Daoy (cell line): ENCODE measurements around a stretch of chr13.

- RAMPAGE, long total RNA, result no peak
These were observed 37.0 kb upstream of the FLT1 start for GRCh38 chr13:28531939-28532363.

GRCh38 chr13:28710049-28710812 is 8.5 kb downstream of the SLC46A3 start:
- RAMPAGE, long total RNA, result no peak

GRCh38 chr13:29136328-29136920 is 316.3 kb downstream of the MTUS2 start:
- RAMPAGE, long total RNA, result no peak

GRCh38 chr13:29519996-29520605 is 75.4 kb downstream of the SLC7A1 start:
- RAMPAGE, long total RNA, result no peak

DNA sequence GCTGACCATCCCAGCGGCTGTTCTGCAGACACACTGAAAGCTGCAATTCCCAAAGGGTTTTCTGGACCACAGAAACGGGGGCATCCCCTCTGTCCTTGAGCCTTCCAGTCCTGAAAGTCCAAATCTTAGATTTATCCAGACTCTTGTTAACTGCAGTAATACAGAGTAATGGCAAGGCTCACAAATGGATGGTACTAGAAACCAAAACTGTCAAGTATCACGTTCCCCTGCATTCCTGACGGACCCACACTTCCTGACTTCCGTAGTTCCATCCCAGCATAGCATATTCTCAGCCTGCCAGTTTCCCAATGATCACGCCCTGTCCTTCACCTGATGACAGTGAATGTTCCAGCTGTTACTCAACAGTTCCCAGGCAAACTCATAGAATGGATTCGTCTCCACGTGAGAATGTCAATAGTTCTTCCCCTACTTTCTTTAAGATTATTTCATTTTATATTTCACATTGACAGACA is 33.6 kb downstream of the SLC7A1 start:
- RAMPAGE, long total RNA, result no peak

DNA sequence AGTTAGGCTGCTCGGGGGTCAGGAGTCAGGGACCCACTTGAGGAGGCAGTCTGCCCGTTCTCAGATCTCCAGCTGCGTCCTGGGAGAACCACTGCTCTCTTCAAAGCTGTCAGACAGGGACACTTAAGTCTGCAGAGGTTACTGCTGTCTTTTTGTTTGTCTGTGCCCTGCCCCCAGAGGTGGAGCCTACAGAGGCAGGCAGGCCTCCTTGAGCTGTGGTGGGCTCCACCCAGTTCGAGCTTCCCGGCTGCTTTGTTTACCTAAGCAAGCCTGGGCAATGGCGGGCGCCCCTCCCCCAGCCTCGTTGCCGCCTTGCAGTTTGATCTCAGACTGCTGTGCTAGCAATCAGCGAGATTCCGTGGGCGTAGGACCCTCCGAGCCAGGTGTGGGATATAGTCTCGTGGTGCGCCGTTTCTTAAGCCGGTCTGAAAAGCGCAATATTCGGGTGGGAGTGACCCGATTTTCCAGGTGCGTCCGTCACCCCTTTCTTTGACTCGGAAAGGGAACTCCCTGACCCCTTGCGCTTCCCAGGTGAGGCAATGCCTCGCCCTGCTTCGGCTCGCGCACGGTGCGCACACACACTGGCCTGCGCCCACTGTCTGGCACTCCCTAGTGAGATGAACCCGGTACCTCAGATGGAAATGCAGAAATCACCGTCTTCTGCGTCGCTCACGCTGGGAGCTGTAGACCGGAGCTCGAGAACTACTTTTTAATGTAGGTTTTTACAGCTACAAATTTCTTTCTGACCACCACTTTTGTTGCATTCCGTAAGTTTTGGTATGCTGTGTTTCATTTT is 51.7 kb upstream of the SLC7A1 start:
- RAMPAGE, long total RNA, result no peak

DNA sequence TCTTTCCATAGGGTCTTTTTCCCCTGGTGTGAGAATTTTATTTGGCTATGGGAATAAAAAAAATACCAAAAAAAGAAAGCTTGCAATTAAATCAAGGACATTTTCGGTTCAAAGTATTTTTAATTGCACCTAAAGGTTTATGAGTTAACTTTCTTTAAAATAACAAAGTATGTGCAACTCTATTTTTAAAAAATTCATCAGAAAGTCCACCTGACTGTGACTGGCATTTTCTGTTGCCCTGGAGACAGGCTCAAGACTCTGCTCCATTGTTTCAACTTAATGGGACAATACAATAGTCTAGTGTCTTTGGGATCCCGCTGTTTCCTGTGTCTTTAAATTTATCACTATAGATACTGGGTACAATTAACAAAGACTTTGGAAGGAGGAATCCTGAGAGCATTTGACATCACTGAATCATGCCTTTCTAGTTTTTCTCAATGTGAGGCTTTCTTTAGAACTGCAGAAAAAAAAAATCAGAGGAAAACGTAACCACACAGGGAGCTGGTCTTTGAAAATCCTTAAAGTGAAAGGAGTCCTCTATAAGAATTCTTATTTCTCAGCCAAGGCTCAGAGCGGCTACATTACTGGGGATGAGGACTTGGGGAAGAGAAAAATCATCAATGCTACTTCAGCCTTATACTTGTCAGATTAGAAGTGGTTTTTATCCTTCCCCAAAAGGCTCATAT is 34.2 kb upstream of the UBL3 start:
- RAMPAGE, long total RNA, result no peak

- RAMPAGE, long total RNA, result no peak
These were observed 187.9 kb downstream of the KATNAL1 start for GRCh38 chr13:30119417-30119939.

DNA sequence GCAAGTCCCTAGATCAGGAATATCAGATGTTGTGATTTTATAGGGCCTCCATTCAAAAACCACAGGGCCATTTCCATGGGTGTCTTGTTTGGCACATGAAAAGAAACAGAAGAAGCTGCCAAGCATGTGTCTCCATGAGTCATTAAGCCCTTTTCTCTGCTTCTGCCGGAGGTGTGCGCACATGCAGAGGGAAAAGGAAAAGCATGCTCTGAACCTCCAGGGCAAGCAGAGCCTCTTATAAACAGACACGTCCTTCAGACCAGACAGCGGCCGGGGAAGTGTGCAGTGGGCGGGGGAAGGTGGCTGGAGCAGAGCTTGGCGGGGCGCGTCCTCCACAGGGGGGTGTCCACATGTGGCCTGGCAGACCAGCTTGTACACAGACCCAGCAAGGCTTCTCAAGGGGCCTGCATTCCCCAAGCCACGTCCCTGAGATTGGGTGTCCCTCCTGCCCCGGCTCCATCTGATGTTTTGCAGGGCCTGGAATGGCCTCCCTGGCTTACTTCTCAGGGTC is 164.5 kb downstream of the KATNAL1 start:
- RAMPAGE, long total RNA, result no peak

GRCh38 chr13:30148621-30148866 is 158.8 kb downstream of the KATNAL1 start:
- RAMPAGE, long total RNA, result no peak

GRCh38 chr13:30148958-30149169 is 158.5 kb downstream of the KATNAL1 start:
- RAMPAGE, long total RNA, result no peak

GRCh38 chr13:30365310-30366088 is 56.8 kb upstream of the UBE2L5 start:
- RAMPAGE, long total RNA, result no peak

GRCh38 chr13:30398385-30399140 is 23.7 kb upstream of the UBE2L5 start:
- RAMPAGE, long total RNA, result no peak

DNA sequence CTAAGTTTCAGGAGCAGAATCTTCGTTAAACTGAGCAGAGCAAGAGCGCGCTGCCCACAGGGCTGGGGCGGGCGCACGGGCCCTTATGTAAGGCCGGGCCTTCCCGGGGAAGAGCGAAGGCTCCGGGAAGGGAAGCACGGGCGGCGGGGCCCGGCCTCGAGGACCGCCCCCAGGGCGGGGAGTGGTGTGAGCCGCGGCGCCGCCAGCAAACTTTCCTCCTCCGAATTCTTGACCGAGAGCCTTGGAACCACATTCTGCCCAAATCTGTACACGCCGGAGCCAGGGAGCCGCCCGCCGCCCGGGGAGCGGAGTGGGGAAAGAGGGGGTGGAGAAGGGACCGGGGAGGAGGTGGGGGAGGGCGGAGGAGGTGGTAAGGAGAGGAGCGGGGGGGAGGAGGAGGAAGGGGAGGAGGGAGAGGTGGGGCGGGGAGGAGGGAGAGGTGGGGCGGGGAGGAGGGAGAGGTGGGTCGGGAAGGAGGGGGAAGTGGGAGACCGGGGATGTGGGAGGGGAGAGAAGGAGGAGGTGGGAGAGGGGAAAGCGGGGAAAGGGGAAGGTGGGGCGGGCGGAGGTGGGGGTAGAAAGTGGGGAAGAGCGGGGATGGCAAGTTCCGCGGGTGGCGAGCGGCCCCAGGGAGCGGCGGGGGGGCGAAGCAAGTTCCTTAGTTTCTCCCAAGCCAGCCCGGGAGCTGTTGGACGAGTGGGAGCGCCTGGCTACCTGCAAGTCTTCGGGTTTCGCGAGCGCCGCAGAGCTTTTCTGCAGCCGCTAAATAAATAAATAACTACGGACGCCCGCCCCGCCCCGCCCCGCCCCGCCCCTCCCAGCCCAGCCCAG is 575 bp upstream of the UBE2L5 start:
- RAMPAGE, long total RNA, result no peak

- RAMPAGE, long total RNA, result no peak
These were observed 21.5 kb downstream of the UBE2L5 start for GRCh38 chr13:30443662-30444273.

DNA sequence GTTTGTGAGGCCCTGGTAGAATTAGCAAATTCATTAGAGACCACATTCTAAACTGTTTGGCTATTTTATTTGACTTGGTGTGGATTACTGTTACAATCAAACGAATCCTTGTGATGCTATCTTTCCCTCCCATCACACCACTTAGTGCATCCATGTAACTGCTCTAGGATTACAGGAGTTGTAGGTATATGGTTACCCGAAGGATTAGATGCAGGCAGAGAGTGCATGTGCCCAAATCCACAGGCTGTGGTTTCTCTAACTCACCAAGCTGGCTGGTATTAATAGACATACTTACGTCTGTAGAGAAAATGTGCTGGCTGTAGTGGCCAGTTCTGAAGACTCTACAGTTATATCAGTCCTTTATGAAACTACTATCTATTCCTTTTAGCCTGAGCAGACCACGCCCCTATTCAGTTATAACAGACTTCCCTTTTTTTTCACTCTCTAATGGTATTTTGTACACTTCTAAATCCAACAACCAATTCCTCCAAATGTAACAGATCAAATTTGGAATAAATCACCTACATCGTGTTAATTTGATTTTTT is 1.1 kb upstream of the HMGB1 start:
- RAMPAGE, long total RNA, result no peak

- RAMPAGE, long total RNA, result no peak
These were observed 56.2 kb downstream of the USPL1 start for GRCh38 chr13:30673751-30674577.

- RAMPAGE, long total RNA, result no peak
These were observed 11.0 kb downstream of the ALOX5AP start for GRCh38 chr13:30746317-30746683.

GRCh38 chr13:30805392-30806235 is 70.3 kb downstream of the ALOX5AP start:
- RAMPAGE, long total RNA, result no peak

DNA sequence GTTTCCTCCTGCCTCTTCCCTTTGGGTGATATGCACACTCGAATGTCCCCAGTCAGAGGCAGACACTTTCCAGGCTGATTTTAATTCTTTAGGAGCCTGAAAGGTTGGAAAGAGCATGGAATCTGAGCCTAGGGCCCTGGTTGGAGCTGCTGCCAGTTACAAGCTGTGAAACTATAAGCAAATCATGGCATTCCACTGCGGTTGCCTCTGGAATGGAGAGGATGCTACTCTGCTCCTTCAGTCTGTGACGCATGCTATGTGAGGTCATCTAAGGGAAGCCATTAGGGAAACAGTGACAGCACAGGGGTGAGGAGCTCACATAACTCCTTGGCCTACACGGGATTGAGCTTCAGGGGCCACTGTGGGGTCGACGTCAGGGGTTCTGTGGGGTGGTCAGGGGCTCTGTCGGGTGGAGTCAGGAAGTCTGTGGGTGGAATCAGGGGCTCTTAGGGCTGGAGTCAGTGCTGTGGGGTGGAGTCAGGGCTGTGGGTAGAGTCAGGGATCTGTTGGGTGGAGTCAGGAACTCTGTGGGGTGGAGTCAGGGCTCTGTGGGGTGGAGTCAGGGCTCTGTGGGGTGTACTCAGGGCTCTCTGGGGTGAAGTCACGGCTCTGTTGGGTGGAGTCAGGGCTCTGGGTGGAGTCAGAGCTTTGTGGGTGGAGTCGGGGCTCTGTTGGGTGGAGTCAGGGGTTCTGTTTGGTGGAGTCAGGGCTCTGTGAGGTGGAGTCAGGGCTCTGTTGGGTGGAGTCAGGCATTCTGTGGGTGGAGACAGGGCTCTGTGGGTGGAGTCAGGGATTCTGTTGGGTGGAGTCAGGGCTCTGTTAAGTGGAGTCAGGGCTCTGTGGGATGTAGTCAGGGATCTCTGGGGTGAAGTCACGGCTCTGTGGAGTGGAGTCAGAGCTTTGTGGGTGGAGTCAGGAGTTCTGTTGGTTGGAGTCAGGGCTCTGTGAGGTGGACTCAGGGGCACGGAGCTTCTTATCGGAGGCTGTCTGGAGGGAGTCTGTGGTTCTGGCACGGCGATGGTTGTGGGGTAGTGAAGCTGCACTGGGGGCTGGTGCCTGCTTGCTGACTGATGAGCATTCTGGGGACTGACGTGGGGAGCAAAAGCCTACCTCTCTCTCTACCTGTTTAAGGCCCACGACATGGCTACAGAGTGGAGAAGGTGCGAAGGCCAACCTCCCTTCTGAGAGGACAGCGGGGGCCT is 35.7 kb upstream of the MEDAG start:
- RAMPAGE, long total RNA, result no peak